ENCODE data around the gene RNF213.

- PRO-cap, result no peak
Measured at GRCh38 chr17:79931705-79932348, 92.6 kb upstream of the CBX4 start.

DNA sequence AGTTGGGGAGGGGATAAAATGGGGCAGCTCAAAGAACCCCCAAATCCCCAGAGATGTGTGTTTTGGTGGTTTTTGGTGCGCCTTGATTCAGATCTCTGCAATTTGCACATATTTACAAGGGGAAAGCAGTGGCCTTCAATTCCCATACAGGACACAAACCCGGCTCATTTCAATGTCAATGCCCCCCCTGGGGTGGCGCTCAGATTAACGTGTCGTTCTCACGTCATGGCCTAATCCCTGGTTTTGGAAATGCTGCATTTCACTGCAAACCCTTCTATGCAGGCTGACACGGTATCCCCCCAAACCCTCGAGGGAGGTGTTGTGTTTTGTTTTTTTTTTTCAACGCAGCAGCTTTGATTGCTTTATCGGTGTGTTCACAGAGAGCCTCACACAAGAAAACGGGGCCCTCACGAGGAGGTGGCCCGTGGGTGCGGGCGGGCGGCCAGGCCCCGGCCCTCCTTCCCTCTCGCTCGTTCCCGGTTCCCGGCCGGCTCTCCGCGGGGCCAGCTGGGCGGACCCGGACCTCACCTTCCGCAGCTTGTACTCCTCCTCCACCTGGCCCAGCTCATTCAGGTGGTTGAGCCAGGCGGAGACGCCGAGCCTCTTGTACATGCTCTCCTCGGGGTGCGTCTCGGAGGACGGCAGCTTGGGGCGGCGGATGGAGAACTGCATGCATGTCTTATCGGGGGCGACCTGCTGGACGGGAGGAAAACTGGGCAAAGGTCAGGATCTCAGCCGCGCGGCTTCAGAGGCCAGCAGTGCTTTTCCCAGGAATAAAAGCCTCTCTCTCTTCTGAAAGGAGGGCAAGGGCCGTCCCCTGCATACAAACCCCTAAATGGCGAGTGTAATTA, 85.6 kb downstream of the TBC1D16 start:
- PRO-cap, result no peak

DNA sequence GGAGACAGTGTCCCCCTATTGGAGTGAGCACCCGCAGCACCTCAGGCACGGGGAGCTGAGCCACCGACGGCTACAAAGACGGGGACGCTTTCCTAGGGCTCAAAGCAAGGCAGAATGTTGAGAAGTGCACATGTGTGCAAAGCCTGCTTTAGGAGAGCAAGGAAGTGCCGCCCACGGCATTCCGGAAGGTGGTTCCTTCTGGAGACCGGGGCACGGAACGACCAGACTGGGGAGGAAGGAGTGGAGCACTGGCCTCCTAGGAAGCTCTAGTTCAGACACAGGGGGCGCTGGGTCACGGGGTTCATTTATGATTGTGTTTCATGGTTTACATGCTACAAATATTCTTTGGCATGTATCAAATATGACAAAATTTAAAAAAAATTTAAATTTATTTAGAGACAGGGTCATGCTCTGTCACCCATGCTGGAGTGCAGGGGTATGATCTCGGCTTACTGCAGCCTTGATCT, 52.1 kb downstream of the TBC1D16 start:
- PRO-cap, result no peak

GRCh38 chr17:79985837-79986593, 49.7 kb downstream of the TBC1D16 start:
- PRO-cap, result no peak

GRCh38 chr17:80135933-80136422, 10.9 kb downstream of the EIF4A3 start:
- PRO-cap, result no peak

GRCh38 chr17:80147715-80147934, 697 bp upstream of the EIF4A3 start:
- PRO-cap, result no peak

DNA sequence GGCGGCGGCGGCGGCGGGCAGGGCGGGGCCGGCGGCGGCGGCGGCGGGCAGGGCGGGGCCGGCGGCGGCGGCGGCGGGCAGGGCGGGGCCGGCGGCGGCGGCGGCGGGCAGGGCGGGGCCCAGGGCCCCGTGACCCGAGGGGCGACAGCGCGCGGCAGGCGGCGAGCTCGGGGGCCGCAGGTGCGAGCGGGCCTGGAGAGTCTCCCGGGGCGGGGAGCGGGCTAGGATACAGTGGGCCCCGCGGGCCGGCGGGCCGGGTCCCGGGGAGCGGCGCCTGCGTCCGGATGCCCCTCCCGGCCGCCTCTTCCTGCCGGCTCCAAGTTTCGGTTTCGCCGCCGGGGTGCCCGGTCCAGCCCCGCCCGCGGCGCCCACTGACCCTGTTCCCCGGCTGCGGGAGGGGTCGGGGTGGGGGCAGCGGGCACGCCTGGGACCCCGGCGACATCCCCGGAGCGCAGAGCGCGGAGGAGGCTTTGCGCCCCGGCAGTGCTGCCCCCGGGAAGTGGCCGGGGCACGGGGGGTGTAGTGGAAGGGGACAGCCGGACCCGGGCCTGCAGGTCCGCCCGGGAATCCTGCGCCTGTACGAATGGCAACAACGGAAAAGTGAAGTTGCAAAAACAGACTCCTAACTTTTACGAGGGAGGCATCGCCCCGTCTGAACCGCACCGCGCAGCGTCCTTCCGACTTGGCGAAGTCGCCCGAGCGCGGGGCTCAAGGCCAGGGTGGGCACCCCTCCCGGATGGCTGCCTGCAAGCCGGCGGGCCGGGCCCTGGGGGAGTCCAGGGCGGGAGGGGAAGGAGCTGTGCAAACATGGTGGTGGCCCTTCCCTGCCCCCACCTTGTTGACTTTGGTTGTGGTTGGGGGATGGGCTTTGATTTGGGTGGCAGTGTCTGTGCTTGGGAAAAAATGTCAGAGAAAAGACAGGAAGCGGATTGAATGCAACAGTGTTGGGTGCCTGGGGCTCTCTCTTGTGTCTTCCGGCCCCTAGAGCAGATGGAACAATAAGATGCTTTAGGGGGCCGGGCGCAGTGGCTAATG, at the start of gene RNF213:
Gene RNF213 (plus strand): TSS at position 130 of the 1,035 bp plus-strand sequence.
- PRO-cap, result bidirectional peak, plus-strand start at position 130 of the sequence, minus-strand start outside the sequence; unidirectional peak, plus-strand start at position 319 of the sequence; bidirectional peak, plus-strand start at position 909 of the sequence, minus-strand start at position 840 of the sequence

- PRO-cap, result no peak
Measured at GRCh38 chr17:80262271-80262909, 1.7 kb downstream of the RNF213 start.

DNA sequence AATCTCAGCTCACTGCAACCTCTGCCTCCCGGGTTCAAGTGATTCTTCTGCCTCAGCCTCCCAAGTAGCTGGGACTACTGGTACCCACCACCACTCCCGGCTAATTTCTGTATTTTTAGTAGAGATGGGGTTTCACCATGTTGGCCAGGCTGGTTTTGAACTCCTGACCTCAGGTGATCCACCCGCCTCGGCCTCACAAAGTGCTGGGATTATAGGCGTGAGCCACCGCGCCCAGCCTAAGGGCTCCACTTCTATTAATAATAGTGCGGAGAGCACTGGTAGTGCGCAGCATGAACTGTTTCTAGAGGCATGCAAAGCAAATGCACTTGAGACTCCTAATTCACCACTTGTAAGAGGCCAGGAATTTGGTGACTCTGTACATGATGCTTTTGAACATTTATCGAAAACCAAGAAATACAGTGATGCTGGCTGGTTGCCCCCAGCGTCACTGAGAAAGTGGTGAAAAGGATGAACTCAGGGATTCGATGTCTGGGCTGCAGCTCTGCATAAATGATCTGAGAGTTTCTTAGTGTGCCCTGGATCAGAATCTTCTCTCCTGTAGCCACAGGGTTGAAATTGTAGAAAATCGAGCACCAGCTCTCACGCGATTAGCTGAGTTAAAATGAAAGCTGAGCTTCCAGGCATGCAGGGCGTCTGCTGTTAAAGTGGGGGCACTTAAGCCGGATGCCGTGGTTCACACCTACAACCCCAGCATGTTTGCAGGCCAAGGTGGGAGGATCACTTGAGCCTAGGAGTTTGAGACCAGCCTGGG, 4.6 kb downstream of the RNF213 start:
- PRO-cap, result no peak

- PRO-cap, result no peak
Measured at GRCh38 chr17:80339415-80340295, 75.3 kb upstream of the ENDOV start.

DNA sequence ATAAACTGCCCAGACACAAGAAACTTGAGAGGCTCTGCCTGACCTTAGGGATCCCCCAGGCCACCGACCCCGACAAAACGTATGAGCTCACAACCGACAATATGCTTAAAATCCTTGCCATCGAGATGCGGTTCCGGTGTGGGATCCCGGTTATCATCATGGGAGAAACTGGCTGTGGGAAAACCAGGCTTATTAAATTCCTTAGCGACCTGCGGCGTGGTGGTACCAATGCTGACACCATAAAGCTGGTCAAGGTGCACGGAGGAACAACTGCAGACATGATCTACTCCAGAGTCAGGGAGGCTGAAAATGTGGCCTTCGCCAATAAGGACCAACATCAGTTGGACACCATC, 69.6 kb upstream of the ENDOV start:
- PRO-cap, result no peak

DNA sequence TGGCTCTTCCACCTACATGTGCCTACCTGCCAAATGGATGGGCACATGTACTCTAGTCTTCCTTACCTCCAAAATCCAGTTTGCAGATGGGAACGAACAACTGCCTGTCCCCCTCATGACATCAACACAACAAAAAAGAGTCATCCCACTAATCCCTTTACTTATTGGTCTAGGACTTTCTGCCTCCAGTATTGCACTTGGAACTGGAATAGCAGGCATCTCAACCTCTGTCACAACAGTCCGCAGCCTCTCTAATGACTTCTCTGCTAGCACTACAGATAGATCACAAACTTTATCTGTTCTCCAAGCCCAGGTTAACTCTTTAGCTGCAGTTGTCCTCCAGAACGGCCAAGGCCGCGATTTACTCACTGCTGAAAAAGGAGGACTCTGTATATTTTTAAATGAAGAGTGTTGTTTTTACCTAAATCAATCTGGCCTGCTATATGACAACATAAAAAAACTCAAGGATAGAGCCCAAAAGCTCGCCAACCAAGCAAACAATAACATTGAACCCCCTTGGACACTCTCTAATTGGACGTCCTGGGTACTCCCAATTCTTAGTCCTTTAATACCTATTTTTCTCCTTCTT, 8.0 kb upstream of the ENDOV start:
- PRO-cap, result no peak

DNA sequence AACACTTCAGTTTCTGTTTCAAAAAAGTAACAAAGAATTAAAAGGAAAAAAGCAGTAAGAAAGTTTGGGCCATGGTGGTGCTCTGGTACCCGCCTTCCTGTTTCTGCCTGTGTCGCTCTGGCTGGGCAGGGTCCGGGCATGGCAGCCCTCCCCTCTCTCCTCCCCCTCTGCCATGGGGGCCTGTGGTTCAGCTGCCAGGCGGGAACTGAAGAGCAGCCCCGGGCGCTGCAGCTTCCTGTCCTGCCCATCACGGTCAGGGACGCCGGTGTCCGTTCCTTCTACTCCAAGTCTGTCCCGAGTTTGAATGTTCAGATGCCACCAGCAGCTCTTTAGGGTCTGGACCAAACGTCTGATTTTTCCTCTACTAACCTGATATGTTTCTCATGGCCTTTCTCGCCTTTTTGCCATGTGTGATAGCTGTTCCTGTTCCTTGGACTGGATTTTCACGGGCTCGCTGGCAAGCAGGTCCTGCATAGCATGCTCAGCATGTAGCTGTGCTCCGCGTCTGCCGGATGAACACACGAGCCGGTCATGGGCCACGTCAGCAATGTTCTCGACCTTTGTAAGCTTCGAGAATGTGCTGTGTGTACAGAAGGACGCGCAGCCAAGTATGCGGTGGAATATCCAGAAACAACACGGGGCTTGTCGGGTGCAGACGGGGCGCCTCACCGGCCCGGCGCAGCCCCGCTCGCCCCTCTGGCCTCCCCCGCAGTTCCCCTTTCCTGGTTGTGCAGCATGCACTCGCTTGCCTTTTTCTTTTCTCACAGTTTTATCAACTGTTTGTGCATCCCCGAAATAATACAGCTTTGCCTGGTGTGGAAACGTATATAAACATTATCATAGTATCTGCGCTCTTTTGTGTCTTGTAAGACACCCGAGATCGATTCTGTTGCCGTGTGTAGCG, 42.1 kb downstream of the RPTOR start:
- PRO-cap, result no peak

DNA sequence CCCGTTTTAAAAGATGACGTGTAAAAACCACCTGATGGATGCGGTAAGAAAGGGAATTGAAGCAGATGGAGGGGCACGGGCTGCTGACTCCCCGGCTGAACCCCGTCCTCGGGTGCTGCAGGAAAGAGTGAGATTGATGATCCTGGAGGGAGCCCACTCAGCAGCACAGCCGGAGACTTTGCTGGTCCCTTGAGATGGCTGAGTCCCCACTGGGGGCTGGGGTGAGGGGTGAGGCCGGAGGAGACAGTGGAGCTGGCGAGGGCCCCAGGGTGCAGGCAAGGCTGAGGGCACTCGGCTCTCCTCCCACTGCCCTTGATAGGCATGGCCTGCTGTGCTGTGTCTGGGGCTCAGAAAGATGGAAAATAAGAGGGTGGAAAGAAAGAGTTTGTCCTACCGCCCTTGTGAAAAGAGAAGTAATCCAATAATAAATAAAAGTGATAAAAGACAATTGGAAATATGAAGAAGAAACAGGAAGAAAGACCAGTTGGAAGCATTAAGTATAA, 217.6 kb downstream of the RPTOR start:
- PRO-cap, result no peak

- PRO-cap, result bidirectional peak, plus-strand start at chr17:80780281, minus-strand start at chr17:80780118
Measured at GRCh38 chr17:80779806-80780873, 211.5 kb upstream of the CHMP6 start.

GRCh38 chr17:80984688-80985259, 6.9 kb upstream of the CHMP6 start:
- PRO-cap, result unidirectional peak, plus-strand start at chr17:80985025

GRCh38 chr17:81003946-81004905, 12.6 kb downstream of the CHMP6 start:
- PRO-cap, result no peak

DNA sequence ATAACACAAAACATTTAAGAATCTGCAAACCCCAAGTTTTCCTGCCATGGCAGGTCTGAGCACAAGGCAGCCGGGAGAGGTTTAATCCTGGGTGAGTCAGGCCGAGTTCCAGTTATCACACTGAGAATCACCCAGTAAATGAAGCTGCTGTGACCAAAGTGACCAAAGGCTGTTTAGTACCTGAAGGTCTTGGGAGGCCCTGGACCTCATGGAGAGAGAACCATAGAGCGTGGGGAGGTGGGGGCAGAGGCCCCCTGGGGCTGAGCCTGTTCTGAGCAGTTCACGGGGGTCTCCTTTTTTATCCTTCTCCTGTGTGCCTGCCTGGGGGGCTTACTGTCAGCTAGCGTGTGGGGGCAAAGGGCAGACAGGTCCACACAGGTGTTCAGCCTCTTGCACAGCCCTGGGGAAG, 15.7 kb upstream of the BAIAP2 start:
- PRO-cap, result no peak

DNA sequence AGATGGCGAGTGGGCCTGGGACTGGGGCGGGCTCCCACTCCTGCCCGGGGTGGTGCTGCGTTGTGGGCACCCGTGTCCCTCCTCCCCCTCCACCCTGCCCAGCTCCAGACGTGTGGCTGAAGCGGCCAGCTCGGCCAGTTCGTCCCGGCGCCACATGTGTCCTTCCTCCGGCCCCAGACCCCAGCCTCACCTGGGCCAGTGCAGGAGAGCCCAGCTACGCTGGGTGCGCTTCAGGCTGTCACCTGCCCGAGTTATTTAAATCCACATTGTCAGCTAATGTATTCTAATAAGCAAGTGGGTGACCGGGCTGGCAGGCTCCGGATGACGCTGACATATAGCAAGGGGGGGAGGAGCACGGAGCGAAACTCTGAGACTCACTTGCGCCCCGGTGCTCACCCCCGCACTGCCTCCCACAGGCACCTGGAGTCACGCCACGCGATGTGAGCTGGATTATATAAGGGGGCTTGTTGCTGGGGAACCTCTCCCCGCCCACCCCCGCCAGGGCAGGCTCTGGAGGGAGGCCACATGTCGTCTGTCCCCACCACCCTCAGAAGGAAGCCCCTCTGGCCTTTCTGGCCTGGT, 7.2 kb upstream of the BAIAP2 start:
- PRO-cap, result no peak

DNA sequence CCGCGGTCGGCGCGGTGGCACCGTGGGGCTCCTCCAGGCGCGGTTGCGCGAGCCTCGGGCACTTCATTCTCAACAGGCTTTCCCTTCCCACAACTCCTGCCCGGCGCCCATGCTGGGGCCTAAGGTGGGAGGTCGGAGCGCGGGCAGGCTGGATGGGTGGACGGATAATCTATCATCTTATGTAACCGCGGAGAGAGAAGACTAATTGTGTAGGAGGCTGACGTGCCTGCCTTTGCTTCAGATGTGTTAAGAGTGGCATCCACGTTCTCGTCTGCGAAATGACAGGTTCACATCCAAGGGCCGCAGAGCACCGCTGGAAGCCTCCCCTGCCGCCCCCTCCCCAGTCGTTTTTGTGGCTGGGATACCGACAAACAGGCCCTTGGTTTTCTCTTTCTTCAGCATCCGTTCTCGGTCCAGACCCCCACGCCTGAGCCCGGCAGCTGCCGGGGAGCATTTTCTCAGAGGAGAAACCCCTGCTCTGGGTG, 864 bp downstream of the BAIAP2 start:
- PRO-cap, result no peak